MCF 10A (cell line): ENCODE measurements around the genes CCNI, PRDM8 and FGF5.

DNA sequence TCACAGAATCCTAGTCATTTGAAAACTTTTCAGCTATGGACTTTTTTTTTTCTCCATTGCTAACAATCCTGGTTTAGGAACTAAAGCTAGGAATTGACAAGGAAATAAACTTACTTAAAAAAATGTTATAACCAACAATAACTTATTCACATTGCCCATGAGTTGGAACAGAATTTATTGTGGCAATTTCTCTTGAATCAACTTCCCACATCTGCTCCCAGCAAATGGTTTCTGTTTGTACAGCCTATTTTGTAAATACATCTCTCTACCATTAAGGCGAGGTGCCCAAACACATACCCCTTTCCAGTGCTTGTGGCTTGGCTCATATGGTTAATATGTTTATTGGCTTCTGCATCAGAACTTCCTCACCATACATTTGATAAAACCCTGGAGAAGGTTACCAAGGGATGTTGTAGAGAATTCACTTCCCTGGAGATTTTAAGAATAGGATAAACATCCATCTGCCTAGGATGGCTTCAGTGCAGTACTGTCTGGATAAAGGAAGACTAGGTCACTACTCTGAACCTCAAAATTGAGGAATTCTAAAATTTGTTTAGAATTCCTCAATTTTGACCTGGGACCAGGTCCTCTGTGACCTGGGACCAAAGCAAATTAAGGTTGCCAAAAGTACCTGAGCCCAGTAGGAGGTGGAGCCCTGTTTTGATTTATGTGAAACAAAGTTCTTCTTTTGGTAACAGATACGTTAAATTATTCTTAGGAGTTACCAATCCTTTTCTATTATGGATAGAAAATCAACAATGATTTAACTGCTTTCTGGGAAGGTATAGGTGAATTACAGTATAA, 206.9 kb downstream of the SOWAHB start:
- PRO-cap = no peak
- RRBS = no CpG with 5 or more reads among the region's 2 CpGs

GRCh38 chr4:76691614-76692514, 206.1 kb downstream of the SOWAHB start:
- PRO-cap = no peak
- RRBS = no CpG with 5 or more reads among the region's 5 CpGs

GRCh38 chr4:76702559-76703373, 195.2 kb downstream of the SOWAHB start:
- PRO-cap = no peak
- RRBS = no CpG with 5 or more reads among the region's 4 CpGs

DNA sequence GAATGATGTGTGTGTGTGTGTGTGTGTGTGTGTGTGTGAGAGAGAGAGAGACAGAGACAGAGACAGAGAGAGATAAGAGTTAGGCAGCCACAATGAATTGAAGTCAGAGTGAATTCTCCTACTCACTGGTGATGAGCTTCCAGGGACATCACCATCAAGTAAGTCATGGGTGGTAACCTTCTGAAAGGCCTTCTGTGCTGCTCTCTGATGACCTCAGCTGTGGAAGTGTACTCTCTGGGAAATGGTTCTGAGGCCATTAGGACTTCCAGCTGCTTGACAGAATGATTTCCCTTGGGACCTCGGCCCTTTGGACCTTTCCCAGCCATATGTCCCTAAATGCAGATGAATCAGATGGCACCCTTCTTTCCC, 7.4 kb downstream of the SEPTIN11 start:
- PRO-cap = no peak
- RRBS = no CpG with 5 or more reads among the region's 1 CpG

GRCh38 chr4:77037314-77037943, 38.4 kb downstream of the CCNI start:
- PRO-cap = no peak

DNA sequence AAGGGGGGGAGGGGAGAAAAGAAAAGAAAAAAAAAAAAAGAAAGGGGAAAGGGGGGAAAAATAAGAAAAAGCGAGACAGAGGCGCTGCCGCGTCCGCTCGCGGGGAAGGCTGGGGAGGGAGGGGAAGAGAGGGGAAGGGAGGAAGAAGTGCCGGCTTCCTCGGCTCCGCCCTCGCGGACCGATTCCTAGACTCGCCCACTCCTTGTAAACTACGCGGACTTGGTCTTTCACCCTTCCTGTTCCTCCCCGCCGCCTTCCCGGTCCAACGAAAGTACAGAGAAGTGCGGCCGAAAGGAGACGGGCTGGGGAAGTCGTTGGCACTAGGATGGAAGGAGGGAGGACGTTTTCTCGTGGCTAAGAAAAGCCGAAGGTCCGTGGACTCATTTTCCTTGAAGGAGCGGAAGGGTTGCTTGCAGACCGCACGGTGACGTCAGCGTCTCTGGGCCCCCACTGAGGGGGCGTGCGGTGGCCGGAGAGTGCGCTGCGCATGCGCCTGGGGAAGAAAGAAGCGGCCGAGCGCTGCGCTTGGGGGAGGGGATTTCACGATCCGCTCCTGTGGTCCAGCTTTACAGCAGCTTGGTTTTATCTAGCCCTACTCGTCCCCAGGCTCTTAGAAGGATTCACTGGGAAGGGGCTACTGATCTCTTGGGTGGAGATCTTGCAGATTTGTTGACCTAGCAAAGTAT, at the start of gene CCNI:
Gene CCNI, minus strand, starts transcription at position 121 of the 686 bp plus-strand sequence.
- PRO-cap = bidirectional peak, plus-strand start at position 188 of the sequence, minus-strand start at position 123 of the sequence; bidirectional peak, plus-strand start at position 534 of the sequence, minus-strand start at position 441 of the sequence
- RRBS = no CpG with 5 or more reads among the region's 46 CpGs

GRCh38 chr4:77605434-77605646, 280 bp upstream of the CXCL13 start:
- PRO-cap = no peak
- RRBS = no CpG with 5 or more reads among the region's 2 CpGs

- PRO-cap = no peak
- RRBS = no CpG with 5 or more reads among the region's 1 CpG
These were observed 2.6 kb upstream of the CNOT6L start for GRCh38 chr4:77821724-77822138.

- PRO-cap = bidirectional peak, plus-strand start at chr4:78645886, minus-strand start at chr4:78645885; bidirectional peak, plus-strand start at chr4:78645930, minus-strand start at chr4:78645904; bidirectional peak, plus-strand start at chr4:78646205, minus-strand start at chr4:78646089; bidirectional peak, plus-strand start at chr4:78646228, minus-strand start at chr4:78646240
- RRBS = no CpG with 5 or more reads among the region's 11 CpGs
These were observed 94.5 kb downstream of the ANXA3 start for GRCh38 chr4:78645695-78646793.

GRCh38 chr4:78719890-78720860, 56.0 kb upstream of the BMP2K start:
- PRO-cap = no peak
- RRBS = no CpG with 5 or more reads among the region's 10 CpGs

GRCh38 chr4:78779820-78780514, 3.8 kb downstream of the BMP2K start:
- PRO-cap = no peak
- RRBS = no CpG with 5 or more reads among the region's 3 CpGs

- PRO-cap = no peak
- RRBS = no CpG with 5 or more reads among the region's 14 CpGs
These were observed 18.6 kb downstream of the BMP2K start for GRCh38 chr4:78794296-78795669.

DNA sequence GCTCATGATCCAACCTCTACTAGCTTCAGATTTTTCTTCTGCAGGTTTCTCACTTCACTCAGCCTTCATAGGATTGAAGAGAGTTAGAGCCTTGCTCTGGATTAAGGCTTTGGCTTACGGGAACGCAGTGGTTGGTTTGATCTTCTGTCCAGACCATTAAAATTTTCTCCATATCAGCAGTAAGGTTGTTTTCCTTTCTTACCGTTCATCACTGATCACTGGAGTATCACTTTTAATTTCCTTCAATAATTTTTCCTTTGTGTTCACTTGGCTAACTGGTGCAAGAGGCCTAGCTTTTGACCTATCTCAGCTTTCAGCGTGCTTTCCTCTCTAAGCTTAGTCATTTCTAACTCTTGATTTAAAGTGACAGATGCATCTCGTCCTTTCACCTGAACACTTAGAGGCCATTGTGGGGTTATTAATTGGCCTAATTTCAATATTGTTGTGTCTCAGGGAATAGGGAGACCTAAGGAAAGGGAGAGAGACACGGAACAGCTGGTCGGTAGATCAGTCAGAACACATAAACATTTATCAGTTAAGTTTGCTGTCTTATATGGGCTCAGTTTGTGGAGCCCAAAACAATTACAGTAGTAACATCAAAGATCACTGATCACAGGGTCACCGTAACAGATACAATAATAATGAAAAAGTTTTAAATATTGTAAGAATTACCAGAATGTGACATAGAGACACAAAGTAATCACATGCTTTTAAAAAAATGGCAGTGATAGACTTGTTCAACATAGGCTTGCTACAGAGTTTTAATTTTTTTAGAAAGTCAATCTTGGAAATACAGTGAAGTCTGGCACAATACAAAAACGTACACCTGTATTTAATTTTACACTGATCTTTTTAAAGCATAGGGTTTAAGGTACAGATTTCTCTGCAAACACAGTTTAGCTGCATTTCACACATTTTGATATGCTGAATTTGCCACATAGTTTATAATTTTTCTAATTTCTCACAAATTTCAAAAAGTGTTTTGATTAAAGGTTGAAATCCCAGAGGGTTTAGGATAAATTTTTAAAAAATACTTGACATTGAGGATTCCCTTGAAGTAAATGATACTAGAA, 44.4 kb downstream of the PAQR3 start:
- PRO-cap = no peak
- RRBS = no CpG with 5 or more reads among the region's 9 CpGs

- PRO-cap = no peak
- RRBS = no CpG with 5 or more reads among the region's 5 CpGs
These were observed 26.8 kb downstream of the PAQR3 start for GRCh38 chr4:78911967-78913294.

GRCh38 chr4:78915972-78916307, 23.3 kb downstream of the PAQR3 start:
- PRO-cap = no peak

DNA sequence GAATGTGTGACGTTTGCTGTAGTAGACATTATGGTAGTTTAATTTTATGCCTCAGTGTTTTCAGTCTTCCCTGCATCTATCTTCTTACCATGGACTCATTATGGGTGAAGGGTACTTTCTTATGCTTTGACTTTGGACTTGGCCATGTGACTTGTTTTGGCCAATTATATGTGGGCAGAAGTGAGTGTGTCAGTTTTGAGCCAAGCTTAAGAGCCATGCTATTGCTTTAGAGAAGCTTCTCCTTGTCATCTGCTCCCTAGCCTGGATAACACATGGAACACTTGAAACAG, 128.6 kb downstream of the NAA11 start:
- PRO-cap = no peak
- RRBS = no CpG with 5 or more reads among the region's 1 CpG

GRCh38 chr4:79682327-79682643, 274.3 kb upstream of the GK2 start:
- PRO-cap = no peak
- RRBS = no CpG with 5 or more reads among the region's 3 CpGs

DNA sequence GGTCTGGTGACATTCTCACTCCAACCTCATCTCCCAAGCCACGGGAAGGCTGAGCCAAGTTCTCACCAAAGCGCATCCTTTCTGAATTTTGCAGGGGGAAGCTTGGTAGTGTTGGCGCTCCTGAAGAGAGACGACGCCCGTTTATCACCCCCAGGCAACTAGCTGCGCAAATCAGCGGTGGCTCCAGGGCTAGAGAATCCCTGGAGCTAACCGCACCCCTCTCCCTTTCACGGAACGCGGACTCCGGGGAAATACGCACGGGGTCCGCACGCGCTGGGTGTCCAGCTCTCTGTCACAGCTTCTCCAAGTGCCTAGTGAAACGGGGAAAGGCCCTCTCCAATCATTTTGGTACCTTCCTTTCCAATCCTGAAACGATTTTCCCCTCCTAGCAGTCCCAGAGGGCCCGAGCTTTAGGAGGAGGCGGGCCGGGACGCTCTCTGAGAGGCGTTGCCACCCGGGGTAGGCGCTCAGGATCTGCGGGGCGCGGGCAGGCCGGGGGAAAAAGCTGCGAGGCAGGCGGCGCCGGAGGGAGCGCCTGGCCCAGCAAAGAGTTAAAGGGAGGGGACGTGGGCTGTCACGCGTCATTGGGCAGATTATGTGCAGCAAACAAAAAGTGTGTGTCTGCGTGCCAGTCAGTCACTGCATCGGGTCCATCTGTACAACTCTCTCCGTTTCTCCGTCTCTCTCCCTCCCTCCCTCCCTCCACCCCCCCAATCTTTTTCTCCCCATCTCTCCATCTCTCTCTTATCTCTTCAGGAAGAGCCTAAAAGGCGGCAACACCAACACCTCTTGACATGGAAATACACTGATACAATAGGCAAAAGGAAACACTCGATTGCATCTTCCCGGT, at the start of gene PRDM8:
Gene PRDM8, plus strand, starts transcription at position 635 of the 850 bp plus-strand sequence.
- PRO-cap = no peak
- RRBS = 91% methylated on average over 5 of the region's 46 CpGs

DNA sequence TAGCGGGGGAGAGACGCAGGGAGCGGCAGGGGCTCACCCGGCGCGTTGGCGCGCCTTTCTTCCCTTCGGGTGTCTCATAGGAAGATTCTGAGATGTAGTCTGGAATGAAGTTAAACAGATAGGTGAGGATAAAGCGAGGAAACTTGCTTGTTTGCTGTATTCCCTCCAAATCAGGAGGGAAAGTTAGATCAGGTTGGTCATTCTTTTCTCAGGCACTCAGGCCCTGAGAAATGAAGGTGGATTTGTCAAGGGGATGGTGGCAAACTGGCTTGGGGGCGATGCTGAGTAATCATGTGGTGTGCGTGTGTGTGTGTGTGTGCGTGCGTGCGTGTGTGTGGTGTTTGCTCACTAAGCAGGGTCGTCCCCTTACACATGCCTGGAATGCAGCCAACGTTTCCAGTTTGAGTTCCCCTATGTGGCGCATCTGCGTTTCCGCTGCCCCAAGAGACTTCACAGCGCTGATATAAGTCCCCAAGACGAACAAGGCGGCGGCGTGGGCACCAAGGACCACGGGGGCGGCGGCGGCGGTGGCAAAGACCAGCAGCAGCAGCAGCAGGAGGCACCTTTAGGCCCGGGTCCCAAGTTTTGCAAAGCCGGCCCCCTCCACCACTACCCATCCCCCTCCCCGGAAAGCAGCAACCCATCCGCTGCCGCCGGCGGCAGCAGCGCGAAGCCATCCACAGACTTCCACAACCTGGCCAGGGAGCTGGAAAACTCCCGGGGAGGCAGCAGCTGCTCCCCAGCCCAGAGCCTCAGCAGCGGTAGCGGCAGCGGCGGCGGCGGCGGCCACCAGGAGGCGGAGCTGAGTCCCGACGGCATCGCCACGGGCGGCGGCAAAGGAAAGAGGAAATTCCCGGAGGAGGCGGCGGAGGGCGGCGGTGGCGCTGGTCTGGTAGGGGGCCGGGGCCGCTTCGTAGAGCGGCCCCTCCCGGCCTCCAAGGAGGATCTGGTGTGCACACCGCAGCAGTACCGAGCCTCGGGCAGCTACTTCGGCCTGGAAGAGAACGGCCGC, 4.6 kb downstream of the PRDM8 start:
- PRO-cap = no peak
- RRBS = 46% methylated on average over 16 of the region's 71 CpGs

- PRO-cap = bidirectional peak, plus-strand start at chr4:80266574, minus-strand start at chr4:80266454
- RRBS = 8% methylated on average over 30 of the region's 77 CpGs
These were observed at the start of gene FGF5 for GRCh38 chr4:80266160-80267358. Gene FGF5 (plus strand): TSS chr4:80266664.